ENCODE data around the gene SLC33A1.

DNA sequence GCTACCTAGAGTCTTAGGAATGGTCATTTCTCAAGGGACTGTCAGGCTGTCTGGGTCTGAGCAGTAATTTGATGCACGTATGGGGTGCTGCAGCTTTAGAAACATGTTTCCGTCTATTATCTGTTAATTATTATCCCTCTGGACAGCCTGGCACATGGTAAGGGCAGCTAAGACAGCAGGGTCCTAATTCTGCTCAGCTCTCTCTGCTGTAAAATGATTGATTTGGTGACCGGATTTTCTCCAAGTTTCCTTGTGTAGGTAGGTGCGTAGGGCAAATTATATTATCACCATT is 3.0 kb upstream of the RAP2B start:
- PRO-cap = no peak
- RAMPAGE, long total RNA = no peak

DNA sequence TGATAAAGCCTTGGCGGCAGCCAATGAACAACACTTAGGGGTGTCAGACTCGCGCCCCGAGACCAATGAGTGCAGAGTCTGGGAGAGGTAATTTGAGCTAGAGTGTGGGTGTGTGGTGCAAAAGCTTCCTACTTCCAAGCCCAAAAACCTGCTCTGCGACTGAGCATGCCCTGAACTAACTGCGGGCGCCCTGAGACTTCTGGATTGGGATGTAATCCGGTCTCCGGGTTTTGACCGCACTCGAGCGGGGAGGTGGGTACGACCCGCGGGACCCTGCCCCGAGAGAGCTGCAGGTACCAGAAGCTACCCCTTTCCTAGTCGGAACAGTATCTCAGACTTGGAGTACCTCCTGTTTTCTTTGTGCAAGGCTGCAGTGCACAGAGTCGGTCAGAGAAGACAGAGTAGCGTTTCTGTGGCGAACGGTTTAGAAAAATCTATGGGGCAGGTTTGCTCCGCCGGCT is 696 bp upstream of the RAP2B start:
- PRO-cap = no peak
- RAMPAGE, long total RNA = no peak

- PRO-cap = no peak
- RAMPAGE, long total RNA = no peak
Observed at GRCh38 chr3:153285838-153286637, 124.0 kb downstream of the RAP2B start.

GRCh38 chr3:154060498-154061084 is 60.6 kb upstream of the ARHGEF26 start:
- PRO-cap = no peak
- RAMPAGE, long total RNA = no peak

DNA sequence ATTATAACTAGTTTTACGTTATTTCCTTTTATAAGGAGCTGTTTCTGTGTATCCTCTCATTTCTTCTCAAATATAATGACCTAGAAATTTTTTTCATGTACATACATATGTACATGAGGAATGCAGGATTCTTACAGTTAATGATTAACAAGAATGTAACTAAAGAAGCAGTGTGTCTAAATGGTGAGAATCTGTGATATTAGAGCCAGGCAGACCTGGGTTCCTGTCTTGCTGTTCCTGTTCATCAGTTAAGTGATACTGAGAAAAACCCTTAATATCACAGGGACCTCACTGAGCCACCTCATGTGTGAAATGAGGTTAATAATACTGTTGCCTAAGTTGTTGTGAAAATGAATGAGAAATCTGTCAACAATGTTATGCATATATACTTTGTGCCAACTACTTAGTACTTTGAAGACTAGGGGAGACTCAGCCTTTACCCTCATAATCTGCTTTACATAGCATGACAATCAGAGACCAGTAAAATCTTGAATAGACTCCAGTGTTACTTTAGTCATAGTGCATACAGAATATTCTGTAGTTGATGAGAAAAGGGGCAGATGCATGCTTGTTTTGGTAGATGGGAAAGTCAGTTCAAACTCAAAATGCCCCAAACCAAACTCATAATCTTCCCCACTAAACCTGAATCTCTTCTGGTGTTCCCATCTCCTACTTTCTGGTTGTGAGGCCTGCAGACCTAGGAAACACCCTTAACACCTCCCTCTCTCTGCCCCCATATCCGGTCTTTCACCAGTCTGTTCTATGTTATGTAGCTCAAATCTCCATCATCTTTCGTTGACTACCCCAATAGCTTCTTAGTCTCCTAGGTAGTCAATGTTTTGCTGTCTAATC is 4.7 kb downstream of the ARHGEF26 start:
- PRO-cap = no peak
- RAMPAGE, long total RNA = no peak

- PRO-cap = no peak
- RAMPAGE, long total RNA = no peak
Observed at GRCh38 chr3:155138708-155139155, 58.6 kb downstream of the MME start.

DNA sequence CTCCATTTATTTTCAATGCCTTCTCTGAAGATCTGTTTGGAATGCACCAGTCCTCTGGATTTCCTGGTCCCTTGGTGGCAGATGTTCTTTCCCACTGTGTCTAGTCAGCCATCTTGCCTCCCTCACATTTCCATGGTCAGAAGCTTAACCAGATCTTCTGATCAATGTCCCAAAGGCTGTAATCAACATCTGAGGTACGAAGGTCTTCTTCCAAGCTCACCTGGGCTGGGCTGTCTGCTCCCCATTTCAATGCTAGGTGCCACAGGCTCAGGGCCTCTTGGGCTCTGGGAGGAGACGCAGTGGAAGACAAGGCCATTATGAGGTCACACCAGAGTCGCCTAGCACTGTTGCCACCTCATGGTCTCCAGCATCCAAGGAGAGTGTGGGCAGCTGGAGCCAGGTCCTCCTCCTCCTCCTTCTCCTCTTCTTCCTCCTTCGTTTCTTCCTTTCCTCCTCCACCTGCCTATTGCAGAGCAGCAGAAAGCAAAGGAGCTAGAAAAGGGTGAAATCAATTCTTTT is 52.8 kb downstream of the STRIT1 start:
- PRO-cap = no peak
- RAMPAGE, long total RNA = no peak

DNA sequence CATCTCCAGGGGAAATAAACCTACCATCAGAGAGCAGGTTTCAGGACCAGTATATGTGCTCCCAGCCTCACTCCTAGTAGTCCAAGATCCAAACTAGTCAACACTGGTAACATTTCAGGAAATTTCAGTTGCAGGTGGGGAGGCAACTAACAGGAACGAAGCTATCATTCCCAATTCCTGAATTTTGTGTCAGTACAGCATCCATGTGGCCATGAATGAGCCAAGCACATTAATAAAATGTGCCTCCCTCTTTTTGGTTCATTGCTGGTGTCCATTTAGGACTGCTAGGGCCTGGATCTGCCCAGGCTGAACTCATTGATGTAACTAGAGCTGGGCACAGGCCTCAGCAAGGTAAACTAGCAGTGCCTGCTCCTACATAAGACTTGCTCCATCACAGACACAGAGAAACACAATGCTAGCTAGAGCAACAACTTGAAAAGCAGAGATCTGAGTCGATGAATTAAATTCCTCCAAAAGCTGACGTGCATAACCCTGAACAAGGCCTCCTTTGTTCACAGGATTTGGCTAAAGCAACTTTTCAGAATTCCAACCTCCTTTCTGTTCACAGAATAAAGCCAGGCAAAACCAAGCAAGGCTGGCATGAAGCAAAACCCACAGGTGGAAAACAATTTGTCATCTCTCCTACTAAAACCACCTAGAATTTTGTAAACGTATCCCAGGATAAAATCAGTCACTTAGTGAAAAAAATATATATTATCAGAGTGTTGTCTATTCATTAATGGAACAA is 40.2 kb downstream of the PLCH1 start:
- PRO-cap = no peak
- RAMPAGE, long total RNA = no peak

GRCh38 chr3:155853913-155854889 is at the start of gene SLC33A1:
TSS of gene SLC33A1 (minus strand) at chr3:155854427.
- PRO-cap = no peak
- RAMPAGE, long total RNA = start-site peak on the plus strand at chr3:155854739-155854815, 10 and 8 reads in 2 replicates

DNA sequence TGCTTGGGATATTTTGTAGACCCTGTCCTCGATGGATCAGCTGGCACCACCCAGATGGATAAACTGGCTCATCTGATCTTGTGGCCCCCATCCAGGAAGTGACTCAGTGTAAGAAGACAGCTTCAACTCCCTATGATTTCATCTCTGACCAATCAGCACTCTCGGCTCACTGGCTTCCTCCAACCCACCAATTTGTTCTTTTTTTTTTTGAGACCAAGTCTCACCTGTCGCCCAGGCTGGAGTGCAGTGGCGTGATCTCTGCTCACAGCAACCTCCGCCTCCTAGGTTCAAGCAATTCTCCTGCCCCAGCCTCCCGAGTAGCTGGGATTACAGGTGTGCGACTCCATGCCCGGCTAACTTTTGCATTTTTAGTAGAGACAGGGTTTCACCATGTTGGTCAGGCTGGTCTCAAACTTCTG is 7.8 kb upstream of the GMPS start:
- PRO-cap = no peak
- RAMPAGE, long total RNA = no peak

GRCh38 chr3:155907544-155908197 is 37.2 kb downstream of the GMPS start:
- PRO-cap = no peak
- RAMPAGE, long total RNA = no peak

- PRO-cap = no peak
- RAMPAGE, long total RNA = no peak
Observed at GRCh38 chr3:155912801-155913104, 42.3 kb downstream of the GMPS start.

GRCh38 chr3:156542134-156543494 is 12.3 kb downstream of the SSR3 start:
- PRO-cap = no peak
- RAMPAGE, long total RNA = no peak

DNA sequence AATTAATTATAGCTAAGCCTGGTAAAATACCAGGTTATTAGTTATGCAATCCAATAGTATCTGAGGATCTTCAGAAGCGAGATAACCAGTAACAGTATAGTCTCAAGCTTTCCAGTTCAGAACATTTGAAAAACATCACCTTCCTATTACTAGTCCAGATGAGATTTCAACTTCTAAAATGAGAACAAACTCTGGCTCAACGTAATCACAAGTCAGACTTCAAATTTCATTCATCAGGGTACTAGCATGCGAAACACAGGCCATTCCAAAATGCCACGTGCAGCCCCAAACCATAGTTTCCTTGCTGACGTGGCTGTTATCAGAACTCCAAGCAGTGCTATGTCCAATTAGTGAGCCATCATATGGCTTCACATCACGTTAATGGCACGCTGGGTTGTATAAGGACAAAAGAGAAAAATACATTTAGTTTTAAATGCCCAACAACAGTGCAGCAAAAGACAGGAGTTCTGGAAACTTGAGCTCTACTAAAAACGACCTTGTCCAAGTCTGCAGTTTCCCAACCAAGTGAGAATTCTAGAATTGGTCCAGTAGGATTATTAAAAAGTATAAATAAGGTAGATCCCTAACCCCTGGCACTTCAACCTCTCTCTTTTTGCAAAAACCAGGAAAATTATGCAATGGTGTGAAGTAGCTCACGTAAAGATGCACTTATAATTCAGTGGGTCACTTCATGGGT is 915 bp downstream of the SSR3 start:
- PRO-cap = no peak
- RAMPAGE, long total RNA = no peak

DNA sequence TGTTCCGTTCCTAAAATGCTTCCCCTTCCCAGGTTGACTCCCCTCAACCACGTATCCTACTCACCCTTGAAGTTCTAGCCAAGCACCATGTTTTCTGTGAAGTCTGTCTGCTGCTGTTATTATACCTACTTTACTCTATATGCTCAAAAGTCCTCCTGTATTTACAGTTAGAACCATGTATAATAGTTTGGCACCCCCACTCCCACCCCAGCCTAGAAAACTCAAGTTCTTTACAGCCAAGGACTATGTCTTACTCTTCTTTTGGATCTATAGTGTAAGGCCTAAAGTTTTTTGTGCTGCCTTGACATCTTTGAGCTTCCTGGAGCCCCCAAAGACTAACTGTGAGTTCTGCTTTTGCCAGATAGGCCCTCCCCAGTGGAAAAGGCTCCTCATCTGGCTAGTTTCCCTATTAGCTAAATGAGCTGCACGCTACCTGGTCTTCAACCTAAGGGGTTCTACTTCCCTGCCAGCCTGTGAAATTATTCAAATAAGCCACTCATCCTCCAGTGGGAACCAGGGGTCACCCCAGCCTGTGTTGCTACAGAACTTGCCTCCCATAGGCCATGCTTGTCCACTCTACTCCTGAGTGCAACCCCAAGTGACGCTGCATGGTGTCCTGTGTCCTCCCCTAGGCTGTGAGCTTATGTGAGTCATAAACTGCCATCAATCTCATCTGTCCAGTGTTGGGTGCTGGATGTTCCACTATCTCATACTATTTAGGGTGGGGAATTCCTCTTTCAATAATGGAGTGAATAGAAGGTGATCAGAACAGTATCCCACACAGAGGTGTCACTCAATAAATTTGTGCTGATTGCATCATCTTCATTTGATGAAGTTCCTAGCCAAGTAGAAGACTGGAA is 49.6 kb upstream of the SSR3 start:
- PRO-cap = no peak
- RAMPAGE, long total RNA = no peak

DNA sequence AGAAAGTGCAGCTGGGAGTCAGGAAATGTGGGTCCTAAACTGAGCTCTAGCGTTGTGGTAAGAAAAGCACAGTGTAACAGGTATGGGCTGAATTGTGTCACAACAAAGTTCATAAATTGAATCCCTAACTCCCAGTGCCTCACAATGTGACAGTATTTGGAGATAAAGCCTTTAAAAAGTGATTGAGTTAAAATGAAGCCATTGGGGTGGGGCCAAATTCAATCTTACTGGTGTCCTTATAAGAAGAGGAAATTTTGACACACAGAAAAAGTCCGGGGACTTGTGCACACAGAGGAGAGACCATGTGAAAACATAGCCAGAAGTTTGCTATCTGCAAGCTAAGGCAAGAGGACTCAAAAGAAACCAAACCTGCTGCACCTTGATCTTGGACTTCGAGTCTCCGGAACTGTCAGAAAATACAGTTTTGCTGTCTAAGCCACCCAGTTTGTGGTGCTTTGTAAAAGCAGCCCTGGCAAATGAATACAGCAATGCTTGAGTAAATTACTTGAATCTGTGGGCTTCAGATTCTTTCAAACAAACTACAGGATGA is 53.6 kb upstream of the SSR3 start:
- PRO-cap = no peak
- RAMPAGE, long total RNA = no peak

GRCh38 chr3:156665411-156665800 is 9.0 kb upstream of the TIPARP start:
- PRO-cap = no peak
- RAMPAGE, long total RNA = no peak

- PRO-cap = no peak
- RAMPAGE, long total RNA = no peak
Observed at GRCh38 chr3:156677588-156678609, 3.5 kb downstream of the TIPARP start.

- PRO-cap = no peak
- RAMPAGE, long total RNA = no peak
Observed at GRCh38 chr3:156812396-156812893, 13.7 kb upstream of the LEKR1 start.

GRCh38 chr3:157089459-157090383 is 70.2 kb downstream of the CCNL1 start:
- PRO-cap = no peak
- RAMPAGE, long total RNA = no peak